Mesenteric fat pad (tissue), 1 donor: ENCODE measurements around the genes NFIA and TM2D1.

DNA sequence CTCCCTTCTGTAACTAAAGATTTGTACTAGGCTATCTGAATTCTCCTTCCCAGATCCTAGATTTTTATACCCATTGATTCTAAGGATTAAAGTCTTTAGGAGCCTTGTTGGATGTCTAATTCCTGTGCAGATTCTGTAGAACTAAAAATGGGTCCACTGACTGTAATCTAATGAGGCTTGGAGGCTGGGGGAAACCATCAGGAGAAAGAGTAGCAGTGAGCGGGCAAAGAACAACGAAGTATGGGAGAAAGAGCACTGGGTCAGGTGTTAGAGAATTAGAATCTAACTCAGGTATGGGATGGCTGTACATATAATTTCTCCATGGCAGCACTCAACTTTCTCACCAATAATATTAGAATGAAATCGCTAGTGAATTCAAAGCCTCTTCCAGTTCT is 74.3 kb upstream of the C1orf87 start:
- PRO-cap = no peak

GRCh38 chr1:60911723-60912387 is 170.5 kb upstream of the NFIA start:
- PRO-cap = no peak

- PRO-cap = no peak
Observed at GRCh38 chr1:60949178-60949817, 133.1 kb upstream of the NFIA start.

- PRO-cap = no peak
Observed at GRCh38 chr1:60997531-60997730, 84.9 kb upstream of the NFIA start.

- PRO-cap = no peak
Observed at GRCh38 chr1:61055397-61055773, 27.0 kb upstream of the NFIA start.

DNA sequence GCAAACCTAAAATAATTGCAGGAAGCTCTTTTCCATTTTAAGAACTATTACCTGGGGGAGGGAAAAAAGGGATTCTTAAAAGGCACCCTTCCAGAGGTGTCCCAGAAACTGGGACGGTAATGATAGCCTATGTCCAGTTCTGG is 1.1 kb upstream of the NFIA start:
- PRO-cap = no peak

- PRO-cap = bidirectional peak, plus-strand start at chr1:61082423, minus-strand start at chr1:61082366
Observed at GRCh38 chr1:61081942-61082877, at the start of gene NFIA. Gene NFIA (plus strand): TSS chr1:61082561.

GRCh38 chr1:61226591-61227015 is 144.2 kb downstream of the NFIA start:
- PRO-cap = no peak

GRCh38 chr1:61403744-61404355 is 321.1 kb downstream of the TM2D1 start:
- PRO-cap = no peak

DNA sequence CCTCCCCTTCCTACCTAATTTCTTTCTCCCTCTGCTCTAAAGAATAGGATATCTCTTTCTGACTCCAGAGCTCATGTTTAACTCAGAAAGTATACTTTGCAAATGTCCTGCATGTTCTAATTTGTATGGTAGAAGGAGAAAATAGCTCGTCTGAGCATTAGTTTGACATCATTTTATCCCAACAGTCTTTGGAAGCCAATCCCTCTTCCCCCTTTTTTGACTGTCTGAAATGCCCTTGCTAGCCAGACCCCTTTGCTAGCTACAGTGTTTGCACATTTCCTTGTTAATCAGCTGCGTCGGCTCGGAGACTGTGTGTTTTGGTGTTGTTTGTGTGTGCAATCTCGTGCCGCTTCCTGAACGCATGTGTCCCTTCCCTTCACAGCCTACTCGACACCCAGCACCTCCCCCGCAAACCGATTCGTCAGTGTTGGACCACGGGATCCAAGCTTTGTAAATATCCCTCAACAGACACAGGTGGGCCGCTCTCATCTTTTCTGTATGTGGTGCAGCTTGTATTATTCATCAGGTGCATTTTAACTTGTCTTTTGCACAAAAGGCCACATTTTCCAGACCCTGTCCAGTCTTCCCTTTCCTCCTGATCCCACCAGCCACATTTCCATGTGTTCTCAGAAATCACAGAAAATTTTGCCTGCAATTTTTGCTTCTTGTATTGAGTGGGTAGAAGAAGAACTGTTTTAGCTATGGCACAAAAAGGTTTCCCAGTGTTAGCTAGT is 298.7 kb downstream of the TM2D1 start:
- PRO-cap = no peak

DNA sequence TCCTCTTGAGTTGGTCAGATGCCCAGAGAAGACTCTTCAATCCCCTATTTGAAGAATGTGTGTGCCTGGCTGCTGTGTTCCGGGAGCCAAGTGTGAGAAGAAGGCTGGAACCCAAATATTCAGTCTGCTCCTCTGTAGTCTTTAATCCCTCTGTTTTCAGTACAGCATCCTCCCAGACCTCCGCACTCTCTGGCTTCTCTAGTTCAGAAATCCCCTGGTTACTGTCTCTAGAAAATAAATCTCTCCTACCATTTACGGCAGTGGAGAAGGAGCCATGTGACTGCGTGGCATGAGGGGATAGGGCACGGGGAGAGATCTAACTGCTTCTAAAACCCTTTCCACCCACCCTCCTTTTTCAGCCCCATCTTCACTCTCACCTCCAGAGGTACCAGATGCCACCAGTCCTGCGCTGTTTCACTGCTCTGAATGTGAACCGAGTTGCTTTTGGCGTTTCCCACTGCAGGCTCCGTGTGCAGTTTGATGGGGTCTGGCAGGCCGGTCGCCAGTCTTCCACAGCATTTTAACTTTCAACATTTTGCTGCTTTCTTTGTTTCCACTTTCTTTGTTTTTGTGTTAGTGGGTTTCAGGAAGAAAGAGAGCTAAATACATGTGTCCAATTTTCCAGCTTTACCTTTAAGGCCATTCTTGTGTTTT is 133.2 kb downstream of the TM2D1 start:
- PRO-cap = no peak

GRCh38 chr1:61724679-61725795 is at the start of gene TM2D1:
Gene TM2D1 (minus strand): TSS chr1:61725141.
- PRO-cap = bidirectional peak, plus-strand start at chr1:61725232, minus-strand start at chr1:61725133

GRCh38 chr1:61781336-61781718 is 39.0 kb downstream of the PATJ start:
- PRO-cap = no peak

- PRO-cap = no peak
Observed at GRCh38 chr1:62113860-62114459, 80.7 kb upstream of the L1TD1 start.

DNA sequence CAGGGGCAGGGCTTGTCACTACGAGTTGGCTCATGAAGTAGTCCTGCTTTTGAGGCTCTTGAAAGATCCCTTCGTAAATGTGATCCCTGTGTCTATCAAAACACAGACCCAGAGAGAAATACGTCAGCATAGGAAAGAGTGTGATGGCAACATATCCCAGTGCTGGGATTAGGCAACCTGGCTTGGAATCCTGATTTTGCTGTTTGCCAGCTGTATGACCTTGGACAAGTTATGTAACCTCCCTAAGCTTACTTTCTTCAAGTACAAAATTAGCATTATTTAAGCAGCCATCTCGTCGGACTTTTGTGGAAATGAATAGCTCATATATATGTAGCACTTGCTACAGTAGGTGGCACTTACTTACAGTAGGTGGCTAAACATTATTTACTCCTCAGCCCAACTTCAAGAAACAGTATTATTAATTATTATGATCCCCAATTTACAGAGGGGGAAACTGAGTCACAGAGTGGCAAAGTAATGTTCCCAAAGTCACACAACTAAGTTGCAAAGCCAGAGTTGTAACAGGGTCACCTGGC is 228.5 kb downstream of the ATG4C start:
- PRO-cap = no peak

GRCh38 chr1:63317381-63318243 is 4.8 kb upstream of the FOXD3 start:
- PRO-cap = no peak

DNA sequence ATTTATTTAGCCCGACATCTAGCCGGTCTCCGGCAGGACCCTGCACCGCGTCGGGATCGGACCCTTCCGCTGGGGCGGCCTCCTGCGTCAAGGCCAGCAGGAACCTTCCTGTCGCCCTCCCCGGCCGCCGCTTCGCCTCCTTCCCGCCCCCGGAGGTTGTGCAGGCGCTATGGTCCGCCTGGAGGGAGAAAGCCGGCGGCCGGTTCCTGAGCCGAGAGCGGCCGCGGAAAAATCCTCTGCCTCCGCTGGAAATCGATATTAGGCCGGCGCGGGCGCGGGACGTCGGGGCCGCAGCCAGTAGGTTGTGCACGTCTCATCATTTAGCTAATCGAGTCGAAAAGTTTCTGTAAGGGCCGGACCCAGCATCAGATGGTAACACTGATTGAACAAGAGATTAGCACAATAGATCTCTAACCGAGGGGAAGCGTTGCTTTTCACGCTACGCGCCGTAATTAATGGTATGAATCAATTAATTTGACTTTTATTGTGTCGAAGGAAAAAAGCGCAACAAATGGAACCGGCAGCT is 2.7 kb upstream of the FOXD3 start:
- PRO-cap = no peak

DNA sequence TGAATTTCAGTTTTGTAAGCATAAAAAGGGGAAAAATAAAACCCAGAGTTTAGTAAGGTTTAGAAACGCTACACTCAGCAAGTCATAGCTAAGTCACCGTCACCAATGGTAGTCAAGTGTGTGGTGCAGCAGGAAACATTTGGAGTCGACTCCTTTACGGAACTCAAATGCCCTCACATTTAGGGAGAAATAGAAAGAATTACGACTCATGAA is 519 bp upstream of the PGM1 start:
- PRO-cap = no peak

GRCh38 chr1:63618867-63619491 is 25.8 kb downstream of the PGM1 start:
- PRO-cap = no peak

DNA sequence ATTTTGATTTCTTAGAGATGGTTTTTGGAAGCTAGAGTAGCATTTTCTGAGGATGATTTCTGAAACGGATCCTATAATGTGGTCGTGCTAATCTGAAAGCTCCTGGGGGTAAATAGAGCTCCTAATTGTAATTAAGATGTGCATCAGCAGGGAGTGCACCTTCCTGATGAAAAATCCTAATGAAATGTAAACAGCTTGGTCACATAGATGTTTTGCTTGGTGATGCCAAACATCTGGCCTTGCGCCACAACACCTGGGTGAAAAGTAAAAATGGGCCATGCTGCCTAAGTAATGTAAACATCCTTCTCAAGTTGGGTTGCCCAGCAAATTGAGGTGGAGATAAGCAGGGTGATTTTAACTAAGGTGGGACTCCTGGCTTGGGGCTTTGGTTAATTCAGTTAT is 1.9 kb downstream of the ROR1 start:
- PRO-cap = no peak